UCH-1 (cell line): ENCODE results near the genes KIF2B and TOM1L1.

GRCh38 chr17:51435600-51435972 lies 175.2 kb downstream of the UTP18 start:
- RRBS, result 43% methylated on average over 1 of the region's 5 CpGs

DNA sequence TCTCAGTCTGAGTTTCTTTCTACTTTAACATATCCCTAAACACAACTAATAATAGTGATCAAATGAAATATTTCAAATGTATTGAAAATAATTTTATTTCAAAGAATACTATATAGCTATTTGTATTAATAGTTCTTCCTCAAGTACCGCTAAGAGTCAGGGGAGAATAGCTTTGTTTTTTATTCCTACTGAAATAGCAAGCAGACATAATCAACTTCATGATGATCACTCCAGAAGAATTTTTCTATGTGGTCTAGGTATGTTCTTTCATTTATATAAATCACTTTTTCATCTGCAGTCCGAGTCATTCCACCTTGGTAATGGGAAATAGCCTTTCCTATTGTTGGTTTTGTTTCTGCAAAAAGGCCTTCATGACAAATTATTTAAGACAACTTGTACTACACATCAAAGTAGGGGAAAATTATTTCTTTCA lies 453.7 kb upstream of the CA10 start:
- RRBS, result no CpG with 5 or more reads among the region's 2 CpGs

- RRBS, result 9% methylated on average over 1 of the region's 16 CpGs
Measured at GRCh38 chr17:53822626-53823044, at the start of gene KIF2B. KIF2B (plus strand) TSS chr17:53822927.

GRCh38 chr17:54740703-54741246 lies 159.9 kb upstream of the TOM1L1 start:
- RRBS, result no CpG with 5 or more reads among the region's 2 CpGs

- RRBS, result 3% methylated on average over 11 of the region's 69 CpGs
Measured at GRCh38 chr17:54900241-54901167, at the start of gene TOM1L1. TOM1L1 (plus strand) TSS chr17:54900852.

DNA sequence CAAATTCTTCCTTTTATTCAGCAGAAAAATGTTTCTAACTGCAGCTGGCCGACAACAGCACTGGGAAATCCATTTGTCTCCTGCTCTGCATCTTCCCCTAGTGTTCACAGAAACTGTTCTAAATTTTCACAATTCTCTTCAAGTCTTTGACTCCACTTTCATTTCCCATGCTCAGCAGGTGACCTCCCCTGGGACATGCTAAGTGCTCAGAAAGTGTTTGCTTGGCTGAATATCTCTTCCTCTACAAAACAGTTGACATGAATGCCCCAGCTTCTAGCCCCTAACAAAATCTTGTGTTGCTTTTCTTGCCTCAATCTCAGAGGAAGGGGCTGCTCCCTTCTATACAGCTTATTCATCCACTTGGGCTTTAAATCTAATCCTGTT lies 15.7 kb upstream of the MMD start:
- RRBS, result no CpG with 5 or more reads among the region's 1 CpG

- RRBS, result no CpG with 5 or more reads among the region's 10 CpGs
Measured at GRCh38 chr17:55587442-55588246, 135.0 kb downstream of the TMEM100 start.

DNA sequence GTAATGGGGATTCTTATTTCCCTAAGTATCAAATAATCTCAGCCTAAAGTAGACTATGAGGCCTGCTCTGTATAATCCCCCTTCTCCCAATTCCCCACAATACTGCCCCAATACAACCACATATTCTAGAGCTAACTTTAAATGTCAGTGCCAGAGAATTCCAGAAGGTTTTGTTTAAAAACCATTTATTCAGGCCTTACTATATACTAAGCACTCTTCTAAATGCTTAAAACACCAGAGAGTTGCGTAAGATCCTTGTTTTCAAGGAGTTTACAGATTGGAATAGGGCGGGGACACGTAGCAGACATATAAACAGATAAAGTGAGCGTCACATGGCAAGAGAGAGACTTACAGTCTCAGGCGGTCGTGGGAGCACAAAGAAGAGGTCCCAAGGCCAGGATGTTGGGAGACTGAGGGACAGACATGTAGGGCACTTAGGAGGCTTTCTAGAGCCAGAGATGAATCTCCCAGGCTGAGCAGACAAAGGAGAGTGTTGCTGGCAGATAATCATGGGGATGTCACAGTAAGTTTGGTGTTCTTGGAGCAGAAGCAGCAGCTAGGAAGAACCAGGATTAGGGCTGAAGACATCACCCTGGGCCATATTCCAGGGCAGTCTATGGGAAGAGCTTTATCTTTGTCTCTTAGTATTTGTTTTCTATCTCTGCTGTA lies 119.1 kb upstream of the ANKFN1 start:
- RRBS, result no CpG with 5 or more reads among the region's 6 CpGs

GRCh38 chr17:56203473-56204004 lies 50.3 kb downstream of the ANKFN1 start:
- RRBS, result no CpG with 5 or more reads among the region's 7 CpGs

GRCh38 chr17:56949894-56950507 lies 10.8 kb downstream of the COIL start:
- RRBS, result no CpG with 5 or more reads among the region's 12 CpGs

- RRBS, result no CpG with 5 or more reads among the region's 9 CpGs
Measured at GRCh38 chr17:57004842-57005611, 27.1 kb downstream of the SCPEP1 start.

DNA sequence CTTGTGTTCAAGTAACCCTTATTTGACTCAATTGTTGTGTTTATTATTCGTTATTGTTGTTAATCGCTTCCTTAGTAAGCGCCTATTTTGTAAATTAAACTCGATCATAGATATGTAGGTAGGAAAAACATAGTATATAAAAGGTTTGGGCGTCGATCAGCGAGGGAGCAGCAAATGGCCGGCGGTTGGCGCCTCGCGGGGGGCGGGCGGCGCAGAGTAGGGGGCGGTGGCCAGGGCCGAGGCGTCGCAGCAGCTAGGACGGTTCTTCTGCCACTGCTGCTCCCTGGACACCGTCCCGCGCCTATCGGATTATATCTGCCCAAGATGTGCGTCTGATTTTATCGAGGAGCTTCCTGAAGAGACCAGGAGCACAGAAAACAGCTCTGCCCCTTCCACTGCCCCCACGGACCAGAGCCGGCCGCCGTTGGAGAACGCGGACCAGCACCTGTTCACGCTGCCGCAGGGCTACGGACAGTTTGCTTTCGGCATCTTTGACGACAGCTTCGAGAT lies 39.7 kb upstream of the AKAP1 start:
- RRBS, result no CpG with 5 or more reads among the region's 38 CpGs

DNA sequence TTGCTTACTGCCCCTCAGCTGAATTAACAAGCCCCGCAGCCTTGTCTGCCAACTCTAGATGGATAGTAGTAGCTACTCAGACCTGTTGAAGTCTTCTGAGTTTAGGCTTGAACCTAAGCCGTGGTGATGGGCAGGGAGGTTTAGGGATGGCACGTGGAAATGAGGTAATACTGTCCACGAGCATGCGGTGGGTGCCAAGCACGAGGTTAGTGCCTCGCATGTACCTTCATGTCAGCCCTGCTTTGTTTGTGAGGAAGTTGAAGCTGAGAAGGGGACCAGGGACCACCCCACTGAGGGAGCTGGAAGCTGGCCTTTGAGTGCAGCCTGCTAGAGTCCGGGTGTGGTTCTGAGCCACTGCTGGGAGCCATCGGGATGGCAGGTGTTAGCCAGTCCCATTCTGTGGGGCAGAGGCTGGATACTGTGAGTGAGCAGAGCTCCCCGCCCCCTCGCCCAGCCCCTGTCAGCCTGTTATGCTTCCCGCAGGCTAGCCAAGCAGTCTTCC lies 23.5 kb downstream of the AKAP1 start:
- RRBS, result no CpG with 5 or more reads among the region's 12 CpGs

- RRBS, result no CpG with 5 or more reads among the region's 4 CpGs
Measured at GRCh38 chr17:57376398-57376597, 120.0 kb downstream of the MSI2 start.

- RRBS, result no CpG with 5 or more reads among the region's 10 CpGs
Measured at GRCh38 chr17:57462985-57463711, 206.8 kb downstream of the MSI2 start.

- RRBS, result no CpG with 5 or more reads among the region's 7 CpGs
Measured at GRCh38 chr17:57523817-57524581, 221.1 kb downstream of the CCDC182 start.

DNA sequence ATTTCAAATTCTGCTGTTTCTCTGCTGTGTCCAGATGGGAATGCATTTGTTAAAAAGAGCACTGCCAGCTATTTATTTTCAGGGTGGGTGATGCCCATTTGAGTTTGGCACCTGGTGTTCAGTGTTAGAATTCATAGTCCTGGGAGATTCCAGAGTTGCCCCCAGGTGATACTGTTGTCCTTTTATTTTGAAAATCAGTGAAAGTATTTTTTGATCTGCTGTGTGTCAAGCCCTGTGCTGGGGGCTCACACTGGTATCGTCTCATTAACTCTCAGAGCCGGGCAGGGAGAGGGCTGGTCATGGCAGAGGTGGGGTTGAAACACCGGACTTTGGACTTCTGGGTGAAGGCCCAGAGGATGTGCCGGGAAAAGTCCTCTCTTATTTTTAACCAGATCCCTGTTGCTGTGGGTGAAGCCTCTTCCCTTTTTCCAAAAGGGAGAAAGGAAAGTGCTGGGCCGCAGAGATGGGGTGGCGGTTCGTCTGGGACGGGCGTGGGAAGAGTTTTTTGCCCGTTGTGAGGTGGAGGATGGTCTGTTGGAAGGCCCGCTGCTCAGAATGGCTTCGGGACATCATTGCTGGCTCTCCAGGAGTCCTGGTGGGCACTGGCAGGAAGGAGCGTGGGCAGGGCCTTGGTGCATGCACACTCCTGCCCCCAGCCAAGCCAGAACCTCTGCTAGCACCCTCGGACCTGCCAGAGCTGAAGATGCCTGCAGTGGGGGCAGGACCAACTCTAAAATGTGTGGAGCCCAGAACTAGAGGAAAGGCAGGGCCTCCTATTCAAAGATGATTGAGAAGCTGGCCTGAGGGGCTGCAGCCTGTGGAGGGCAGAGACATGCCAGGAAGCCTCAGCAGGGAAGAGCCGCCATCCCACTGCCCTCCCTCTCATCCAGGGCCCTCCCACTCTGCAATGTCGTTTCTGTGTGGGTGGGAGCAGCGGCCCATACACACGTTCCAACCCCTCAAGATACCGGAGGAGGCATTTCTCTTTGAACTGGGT lies 213.3 kb downstream of the CCDC182 start:
- RRBS, result 36% methylated on average over 1 of the region's 19 CpGs

DNA sequence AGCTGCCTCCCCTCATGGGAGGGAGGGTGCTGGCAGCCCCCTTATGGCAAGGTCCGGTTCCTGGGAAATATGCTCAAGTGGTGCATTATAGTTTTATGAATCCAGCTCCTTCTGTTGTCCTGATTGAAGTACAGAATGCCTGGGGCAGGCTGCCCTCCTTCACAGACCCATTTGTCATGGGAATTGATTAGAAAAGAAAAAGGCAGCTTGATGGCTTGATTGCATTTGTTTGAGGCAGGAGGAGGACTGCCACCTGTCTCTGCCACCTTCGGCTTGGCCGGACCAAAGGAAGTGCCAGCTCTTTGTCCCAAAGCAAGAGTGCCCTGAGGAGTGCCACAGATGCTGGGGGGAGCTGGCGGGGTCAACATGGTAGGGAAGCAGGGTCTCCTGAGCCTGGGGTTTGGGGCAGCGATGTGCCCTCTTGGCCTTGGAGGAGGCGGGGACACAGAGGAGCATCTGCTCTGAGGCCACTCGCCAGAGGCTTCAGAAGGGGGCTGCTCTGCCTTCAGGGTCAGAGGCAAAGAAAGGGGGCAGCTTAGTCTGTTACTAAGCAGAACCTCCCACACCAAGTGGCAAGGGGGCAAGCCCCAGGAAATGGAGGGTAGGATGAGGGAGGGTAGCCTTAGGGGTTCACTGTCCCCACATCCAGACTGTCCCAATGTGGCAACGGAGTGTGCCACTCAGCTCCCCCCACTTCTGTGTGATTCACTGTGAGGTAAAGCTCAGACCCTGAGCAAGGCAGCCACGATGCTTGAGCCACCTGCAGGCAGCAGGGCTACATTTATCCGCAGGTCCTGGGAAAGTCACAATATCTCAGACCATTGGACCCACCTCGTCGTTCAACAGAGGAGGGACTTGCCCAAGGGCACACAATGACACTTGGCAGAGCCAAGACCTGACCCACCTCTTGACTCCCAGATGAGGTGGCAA lies 18.3 kb downstream of the CCDC182 start:
- RRBS, result no CpG with 5 or more reads among the region's 12 CpGs

DNA sequence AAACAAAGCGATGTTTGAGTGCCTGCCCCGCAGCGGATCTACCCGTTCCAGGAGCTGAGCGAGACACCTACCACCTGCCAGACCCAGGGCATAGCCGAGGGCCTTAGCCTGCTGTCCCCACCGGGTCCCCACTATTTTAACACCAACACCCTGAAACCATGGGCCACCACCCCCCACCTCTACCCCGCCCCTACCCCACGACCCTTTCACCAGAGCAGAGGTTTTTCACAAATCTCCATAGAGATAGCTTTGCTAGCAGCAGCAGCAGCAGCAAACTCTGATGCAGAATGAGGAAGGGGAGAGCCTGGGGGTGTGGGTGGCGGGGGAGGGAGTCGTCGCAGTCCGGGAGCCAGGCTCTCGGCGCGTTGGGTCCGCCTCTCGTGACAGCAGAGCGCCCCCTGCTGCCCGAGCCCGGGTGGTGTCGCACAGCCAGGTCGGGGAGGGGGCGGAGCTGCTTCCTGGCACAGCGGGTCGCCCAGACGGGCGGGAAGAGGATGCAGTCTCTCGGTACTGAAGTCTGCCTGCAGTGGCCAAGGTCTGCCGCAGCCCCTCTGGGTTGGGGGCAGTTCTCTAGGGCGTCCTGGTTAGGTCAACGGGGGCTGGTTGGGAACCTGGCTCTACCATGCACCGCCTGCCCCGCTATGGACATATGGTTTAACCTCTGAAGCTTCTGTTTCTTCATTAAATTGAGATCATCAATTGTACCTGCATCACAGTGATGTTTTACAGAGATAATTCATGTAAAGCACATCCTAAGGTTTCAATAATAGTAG lies 38.1 kb upstream of the CCDC182 start:
- RRBS, result 4% methylated on average over 9 of the region's 34 CpGs

DNA sequence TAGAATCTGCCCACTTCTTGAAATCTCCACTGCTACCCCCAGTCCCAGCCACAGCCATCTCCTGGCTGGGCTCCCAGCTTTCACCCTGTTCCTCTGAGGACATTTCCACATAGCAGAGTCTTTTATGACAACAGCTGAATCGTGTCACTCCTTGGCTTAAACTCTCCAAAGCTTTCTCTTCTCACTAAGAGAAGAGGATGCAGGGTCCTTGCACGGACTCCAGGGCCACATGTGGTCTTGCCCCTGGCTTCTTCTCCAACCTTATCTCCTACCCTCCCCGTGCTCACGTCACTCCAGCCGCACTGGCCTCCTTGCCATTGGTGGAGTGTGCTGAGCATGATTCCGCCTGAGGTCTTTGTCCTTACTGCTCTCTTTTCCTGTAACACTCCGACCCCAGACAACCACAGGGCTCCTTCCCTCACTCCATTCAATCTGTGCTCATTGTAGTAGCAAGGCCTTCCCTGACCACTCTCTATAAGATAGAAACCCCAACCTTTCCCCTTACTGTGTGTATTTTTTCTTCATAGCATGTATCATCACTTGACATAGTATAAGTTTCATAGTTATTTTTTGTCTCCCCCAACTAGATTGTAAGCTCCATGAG lies 40.0 kb upstream of the CCDC182 start:
- RRBS, result no CpG with 5 or more reads among the region's 7 CpGs